Ileum (tissue), 1 donor: ENCODE measurements around the genes GARRE1, GPI and WTIP.

DNA sequence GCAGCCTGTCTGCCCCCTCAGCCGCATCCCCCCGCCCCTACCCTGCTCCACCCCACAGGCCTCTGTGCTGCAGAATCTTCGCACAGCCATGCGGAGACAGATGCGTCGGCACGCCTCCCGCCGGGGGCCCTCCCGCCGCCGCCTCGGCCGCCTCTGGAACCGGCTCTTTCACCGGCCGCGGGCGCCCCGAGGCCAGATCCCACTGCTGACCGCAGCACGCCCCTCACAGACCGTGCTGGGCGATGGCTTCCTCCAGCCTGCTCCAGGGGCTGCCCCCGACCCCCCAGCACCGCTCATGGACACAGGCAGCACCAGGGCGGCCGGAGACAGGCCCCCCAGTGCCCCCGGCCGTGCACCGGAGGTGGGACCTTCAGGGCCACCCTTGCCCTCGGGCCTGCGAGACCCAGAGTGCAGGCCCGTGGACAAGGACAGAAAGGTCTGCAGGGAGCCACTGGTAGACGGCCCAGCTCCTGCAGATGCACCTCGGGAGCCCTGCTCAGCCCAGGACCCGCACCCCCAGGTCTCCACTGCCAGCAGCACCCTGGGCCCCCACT lies 12.9 kb downstream of the LRP3 start:
- PRO-cap = no peak

DNA sequence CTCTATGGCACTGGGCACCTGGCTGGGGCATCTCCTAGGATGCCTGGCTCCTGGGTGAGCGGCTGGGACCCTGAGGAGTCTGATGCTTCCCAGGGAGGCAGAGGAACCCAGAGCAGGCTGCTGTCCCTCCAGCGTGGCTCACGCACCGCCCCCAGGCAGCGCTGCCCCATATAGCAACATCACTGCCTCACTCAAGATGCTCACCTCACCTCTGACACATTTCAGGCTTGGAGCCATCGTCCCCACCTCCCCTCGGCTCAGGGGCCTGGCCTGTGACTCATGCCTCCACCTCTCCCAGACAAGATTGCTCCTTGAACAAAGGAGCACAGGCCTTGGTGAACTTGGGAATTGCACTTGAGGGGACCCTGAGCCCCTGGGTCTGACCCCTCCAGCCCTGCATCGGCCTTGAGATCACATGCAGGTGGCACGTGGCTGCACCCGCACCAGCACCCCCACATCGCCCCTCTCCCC lies 11.4 kb downstream of the CEBPA start:
- PRO-cap = bidirectional peak, plus-strand start at position 328 of the sequence, minus-strand start at position 218 of the sequence

- PRO-cap = bidirectional peak, plus-strand start at chr19:33292822, minus-strand start at chr19:33292687
These were observed 9.6 kb downstream of the CEBPA start for GRCh38 chr19:33292632-33293194.

DNA sequence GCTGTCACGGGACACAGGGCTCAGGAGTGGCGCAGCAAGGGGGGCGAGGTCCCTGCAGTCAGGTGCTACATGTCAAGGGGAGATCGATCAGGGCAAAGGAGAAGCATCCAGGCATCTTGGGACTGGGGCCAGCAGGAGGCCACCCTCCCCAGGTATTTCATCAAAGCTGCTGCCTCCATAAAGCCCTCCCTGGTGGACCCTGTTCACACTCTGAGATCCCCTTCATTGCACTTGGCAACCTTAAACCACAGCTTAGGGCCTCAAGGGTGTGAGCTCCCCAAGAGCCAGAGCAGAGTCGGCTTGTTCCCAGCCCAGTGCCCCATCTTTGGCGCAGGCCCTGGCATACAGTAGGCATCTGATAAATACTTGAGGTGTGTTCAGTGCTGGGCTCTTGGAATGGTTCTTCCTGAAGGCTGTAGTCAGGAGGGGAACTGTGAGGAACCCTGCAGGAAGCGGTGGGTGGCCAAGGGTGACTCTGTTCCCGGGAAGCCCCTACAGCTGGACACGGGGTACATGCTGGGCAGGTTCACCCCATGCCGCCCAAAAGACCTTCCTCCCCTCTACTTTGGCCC lies 4.5 kb downstream of the CEBPA start:
- PRO-cap = no peak

DNA sequence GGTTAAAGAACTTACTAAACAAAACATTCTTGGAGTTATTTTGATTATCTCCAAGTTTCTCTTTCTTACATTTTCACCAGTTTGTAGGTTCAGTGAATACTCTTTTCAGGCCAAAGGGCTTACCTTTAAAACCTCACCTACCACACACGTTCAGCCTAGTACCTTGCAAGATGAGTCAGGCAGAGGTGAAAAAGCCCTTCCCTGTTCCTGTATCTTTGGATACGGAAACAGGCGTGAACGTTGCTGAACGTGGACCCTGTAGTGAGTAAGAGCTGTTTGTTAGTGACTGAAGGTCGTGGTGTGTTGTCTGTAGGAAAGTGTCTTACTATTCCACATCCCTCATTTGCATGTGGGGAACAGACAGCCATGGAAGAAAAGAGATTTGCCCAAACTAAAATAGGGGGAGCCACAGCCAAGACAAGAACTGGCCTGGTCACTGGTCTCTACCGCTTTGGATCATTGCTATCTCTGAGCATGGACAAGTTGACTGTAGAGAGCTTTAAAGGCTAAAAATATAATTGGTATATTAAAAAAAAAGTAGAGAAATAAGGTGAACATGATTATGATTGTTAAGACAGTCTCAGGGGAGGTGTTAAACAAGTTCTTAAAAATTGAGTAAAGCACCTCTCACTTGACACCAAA lies 3.5 kb downstream of the CEBPG start:
- PRO-cap = bidirectional peak, plus-strand start at position 342 of the sequence, minus-strand start at position 172 of the sequence

DNA sequence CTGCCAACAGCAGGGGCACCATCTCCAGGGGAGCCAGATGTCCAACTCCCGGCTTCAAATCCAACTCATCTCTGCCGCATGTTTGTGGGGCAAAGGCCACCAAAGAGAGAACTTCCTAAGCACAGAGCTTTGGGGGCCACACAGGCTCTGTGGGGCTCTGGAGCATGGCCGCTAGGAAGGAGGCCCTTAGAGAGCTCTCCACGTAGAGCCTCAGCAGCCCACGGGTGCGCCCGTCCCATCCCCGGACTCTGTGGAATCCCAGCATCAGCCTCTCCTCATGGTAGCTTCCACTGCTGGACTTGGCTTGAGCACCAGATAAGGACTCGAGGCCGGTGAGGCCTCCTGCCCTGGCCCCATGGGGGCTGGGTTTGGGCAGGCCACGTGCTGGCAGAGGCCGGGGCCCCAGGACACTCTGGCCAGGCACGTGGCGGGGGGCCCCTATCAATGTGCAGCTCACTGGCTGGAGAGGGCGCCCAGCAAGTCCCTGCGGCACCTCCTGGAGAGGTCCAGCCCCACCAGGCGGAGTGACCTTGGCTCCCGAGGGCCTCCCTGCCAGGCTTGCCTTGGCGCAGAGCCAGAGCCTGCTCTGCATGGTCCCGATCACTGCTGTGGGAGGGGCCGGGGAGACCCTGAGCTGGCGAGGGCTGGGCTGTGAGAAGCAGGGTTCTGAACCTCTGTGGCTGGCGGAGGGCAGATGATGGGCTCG lies 18.8 kb downstream of the CEBPG start:
- PRO-cap = unidirectional peak, minus-strand start at position 250 of the sequence

- PRO-cap = no peak
These were observed 79.3 kb downstream of the CHST8 start for GRCh38 chr19:33701127-33701470.

DNA sequence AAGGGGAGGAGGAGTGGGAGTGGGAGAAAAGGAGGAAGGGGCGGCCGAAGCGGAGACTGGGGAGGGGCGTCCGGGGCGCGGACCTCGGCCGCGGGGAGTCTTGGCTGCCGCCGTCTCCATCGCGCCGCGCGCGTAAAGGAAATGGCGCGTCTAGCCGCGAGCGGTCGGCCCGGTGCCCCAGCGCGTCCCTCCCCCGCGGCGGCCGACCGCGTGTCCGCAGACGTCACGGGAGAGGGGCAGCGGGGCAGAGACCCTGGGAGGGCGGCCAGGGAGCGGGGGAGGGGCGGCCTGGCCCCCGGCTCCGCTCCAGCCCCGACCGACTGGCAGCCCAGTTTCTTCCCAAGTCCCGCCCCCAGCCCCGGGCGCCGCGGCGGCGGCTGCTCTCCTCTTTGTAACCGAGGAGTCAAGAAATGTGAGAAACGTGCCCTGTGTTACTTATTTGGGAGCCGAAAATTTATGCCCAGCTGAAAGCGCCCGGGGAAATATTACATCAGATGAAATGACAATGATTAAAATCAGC lies 918 bp upstream of the KCTD15 start:
- PRO-cap = bidirectional peak, plus-strand start at position 331 of the sequence, minus-strand start at position 134 of the sequence

- PRO-cap = no peak
These were observed 87.5 kb downstream of the KCTD15 start for GRCh38 chr19:33883843-33884807.

DNA sequence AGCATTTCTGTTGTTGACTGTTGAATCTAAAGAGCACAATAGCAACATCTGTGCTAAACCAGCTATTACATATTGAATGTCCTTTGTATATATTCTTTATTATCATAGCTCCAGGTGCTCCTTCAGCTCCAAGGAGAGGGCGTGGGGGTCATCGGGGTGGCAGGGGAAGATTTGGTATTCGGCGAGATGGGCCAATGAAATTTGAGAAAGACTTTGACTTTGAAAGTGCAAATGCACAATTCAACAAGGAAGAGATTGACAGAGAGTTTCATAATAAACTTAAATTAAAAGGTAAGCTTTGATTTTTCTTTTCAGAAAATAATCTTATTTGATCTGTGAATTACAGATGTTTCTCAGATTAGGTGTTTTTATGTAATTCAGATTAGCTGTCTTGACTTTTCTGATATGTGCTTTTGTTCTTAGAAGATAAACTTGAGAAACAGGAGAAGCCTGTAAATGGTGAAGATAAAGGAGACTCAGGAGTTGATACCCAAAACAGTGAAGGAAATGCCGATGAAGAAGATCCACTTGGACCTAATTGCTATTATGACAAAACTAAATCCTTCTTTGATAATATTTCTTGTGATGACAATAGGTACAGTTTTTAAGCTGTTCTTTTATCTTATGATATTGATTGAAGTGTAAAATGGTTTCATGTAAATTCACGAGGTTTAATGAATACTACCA lies 34.9 kb upstream of the GARRE1 start:
- PRO-cap = no peak

- PRO-cap = bidirectional peak, plus-strand start at chr19:34254581, minus-strand start at chr19:34254525
These were observed at the start of gene GARRE1 for GRCh38 chr19:34254330-34254654. GARRE1 (plus strand) TSS chr19:34254554.

GRCh38 chr19:34265148-34265856 lies 10.9 kb downstream of the GARRE1 start:
- PRO-cap = bidirectional peak, plus-strand start at chr19:34265595, minus-strand start at chr19:34265483

GRCh38 chr19:34299588-34299954 lies 45.2 kb downstream of the GARRE1 start:
- PRO-cap = no peak

DNA sequence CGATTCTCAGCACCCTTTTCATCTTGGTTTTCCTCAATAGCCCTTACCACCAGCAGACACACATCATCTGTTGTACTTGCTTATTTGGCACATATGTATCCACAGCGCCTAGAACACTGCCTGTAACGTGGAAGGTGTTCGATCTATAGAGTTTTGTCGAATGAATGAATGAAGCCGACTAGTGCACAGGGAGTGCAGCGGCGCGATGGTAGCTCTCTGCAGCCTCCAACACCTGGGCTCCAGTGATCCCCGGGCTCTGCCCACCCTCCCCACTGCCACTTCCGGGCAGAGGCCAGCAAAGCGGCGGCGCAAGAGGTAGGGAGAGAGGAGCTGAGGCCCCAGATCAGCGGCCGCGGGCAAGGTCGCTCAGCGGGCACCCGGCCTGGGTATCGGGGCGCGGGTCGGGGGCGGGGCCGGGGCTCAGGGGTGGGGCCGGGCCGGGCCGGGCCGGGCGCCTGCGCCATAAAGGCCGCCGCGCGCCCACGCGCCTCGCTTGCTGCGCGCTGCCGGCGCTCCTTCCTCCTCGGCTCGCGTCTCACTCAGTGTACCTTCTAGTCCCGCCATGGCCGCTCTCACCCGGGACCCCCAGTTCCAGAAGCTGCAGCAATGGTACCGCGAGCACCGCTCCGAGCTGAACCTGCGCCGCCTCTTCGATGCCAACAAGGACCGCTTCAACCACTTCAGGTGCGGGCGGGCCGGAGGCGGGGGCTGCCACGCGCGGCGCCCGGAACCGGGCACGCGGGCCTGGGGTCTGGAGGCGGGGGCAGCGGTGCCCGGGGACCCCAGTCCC lies at the start of gene GPI:
Gene GPI, plus strand, starts transcription at position 492 of the 790 bp plus-strand sequence.
- PRO-cap = unidirectional peak, plus-strand start at position 288 of the sequence; bidirectional peak, plus-strand start at position 492 of the sequence, minus-strand start at position 384 of the sequence

DNA sequence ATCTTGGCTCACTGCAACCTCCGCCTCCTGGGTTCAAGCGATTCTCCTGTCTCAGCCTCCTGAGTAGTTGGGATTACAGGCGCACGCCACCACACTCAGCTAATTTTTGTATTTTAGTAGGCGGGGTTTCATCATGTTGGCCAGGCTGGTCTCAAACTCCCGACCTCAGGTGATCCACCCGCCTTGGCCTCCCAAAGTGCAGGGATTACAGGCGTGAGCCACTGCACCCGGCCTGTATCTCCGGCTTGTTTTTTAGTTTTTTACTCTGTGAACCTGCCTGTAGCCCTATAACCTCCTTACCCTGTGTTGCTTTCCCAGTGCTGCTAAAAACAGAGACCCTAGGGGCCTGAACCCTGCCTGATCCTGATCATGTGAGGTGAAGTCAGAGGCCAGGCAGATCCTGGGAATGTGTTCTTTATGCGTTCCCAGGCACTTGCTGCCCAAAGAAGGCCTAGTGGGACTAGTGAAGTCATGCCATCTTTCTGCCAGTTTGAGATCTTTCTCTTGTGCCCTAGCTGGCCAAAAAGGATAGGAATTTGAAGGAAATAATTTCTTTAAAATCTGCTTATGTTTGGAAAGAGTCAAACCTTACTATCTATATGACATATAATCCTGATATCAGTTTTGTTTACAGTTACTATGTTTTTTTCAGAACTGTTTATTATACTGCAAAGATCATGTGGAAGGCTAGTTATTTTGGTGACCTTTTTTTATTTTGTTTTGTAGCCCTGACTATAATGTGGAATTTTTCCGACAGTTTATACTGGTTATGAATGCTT lies 4.6 kb downstream of the UBA2 start:
- PRO-cap = no peak

DNA sequence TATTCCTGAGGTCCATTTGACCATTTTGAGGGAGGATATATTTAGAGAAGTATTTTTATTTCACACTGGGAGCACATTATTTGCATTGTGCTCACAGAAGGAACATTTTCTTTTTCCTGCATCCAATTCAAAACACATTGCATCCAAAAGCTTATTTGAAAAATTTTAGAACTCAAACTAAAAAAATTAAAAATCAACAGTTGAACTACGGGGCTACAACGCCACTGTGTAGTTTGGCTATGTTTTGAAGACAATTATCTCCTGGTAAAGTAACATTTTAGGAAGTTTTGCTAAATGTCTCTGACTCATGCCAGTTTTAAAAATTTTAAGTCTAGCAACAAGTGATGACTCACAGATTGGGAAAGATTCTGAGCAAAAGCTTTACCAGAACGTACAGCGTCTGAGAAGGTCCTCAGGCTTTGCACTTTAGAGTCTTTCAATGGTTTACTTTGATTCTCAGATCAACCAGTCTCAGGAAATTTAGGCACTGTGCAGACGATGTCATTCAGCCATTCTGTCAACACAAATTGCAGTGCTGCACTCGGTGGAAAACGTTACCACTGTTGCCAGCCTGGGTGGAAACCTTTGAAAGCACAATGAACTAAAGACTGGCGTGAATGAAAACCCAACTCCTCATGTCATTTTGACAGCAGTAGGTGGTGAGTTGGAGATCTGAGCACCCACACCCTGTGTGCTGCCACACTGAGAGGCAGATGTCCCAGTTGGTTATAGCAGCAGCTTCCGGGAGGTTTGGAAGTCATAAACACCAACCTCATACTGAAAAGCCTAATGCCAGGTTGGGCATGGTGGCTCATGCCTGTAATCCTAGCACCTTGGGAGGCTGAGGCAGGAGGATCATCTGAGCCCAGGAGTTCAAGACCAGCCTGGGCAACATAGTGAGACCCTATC lies 6.4 kb upstream of the WTIP start:
- PRO-cap = no peak

- PRO-cap = bidirectional peak, plus-strand start at chr19:34481918, minus-strand start at chr19:34481580; unidirectional peak, plus-strand start at chr19:34482013
These were observed at the start of gene WTIP for GRCh38 chr19:34481418-34482335. WTIP (plus strand) TSS chr19:34481758.

- PRO-cap = no peak
These were observed 1.1 kb downstream of the WTIP start for GRCh38 chr19:34482336-34483356.

GRCh38 chr19:35004069-35004229 lies 3.8 kb downstream of the GRAMD1A start:
- PRO-cap = no peak

- PRO-cap = no peak
These were observed 8.7 kb downstream of the GRAMD1A start for GRCh38 chr19:35008697-35009315.